Psoas muscle (tissue), 2 donors: ENCODE results near the genes OR1L6, PSMB7, ADGRD2 and SCAI.

GRCh38 chr9:122741880-122742518 lies at the start of gene OR1L6:
TSS of gene OR1L6 (plus strand) at chr9:122742303.
- PRO-cap, 2 experiments = no peak in any of the 2 experiments

DNA sequence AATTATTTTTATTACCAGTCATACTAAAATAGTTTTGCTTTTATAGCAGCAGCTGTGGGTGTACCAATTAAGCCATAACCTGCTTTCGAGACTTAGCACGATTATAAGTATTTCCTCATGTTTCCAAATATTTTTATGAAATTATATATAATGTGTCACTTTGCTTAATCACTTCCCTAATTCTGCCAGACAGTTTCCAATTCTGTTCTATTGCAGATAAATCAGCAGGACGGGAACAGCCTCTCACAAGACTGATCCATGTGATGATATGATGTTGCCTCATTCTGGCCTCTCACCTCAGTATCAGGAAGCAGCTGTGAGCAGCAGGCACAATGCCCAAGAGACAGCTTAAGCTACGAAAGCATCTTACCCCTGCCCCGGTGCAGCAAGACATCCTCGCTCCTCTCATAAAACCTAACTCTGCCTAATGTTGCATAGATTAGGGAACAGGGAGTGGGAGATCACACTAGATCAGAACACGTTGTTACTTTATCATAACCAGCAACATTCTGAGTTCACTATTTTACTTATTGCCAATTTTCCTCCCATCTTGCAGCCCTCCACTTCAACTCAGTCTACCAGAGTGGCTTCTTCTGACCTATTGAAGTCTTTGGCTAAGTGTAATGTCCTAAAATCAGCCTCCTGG lies 6.8 kb downstream of the PDCL start:
- PRO-cap, 2 experiments = no peak in any of the 2 experiments

DNA sequence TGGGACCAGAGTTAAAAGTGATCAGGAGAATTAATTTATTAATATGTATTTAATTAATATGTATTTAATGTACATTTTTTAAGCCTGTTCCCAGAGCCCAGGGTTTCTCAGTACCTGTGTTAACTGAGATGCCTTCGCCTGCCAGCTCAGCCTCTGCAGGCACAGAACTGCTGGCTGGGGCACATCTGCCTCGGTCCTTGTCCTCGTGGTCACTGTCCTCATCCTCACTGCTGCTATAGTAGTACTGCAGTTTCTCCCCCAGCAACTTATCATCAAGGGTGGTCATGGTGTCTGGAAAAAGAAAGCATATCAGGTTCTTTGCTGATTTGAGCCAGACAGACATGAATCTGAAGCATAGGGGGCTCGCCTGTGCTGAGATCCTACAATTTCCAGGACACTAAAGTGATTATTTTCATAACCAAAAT lies 1.9 kb downstream of the PDCL start:
- PRO-cap, 2 experiments = no peak in any of the 2 experiments

DNA sequence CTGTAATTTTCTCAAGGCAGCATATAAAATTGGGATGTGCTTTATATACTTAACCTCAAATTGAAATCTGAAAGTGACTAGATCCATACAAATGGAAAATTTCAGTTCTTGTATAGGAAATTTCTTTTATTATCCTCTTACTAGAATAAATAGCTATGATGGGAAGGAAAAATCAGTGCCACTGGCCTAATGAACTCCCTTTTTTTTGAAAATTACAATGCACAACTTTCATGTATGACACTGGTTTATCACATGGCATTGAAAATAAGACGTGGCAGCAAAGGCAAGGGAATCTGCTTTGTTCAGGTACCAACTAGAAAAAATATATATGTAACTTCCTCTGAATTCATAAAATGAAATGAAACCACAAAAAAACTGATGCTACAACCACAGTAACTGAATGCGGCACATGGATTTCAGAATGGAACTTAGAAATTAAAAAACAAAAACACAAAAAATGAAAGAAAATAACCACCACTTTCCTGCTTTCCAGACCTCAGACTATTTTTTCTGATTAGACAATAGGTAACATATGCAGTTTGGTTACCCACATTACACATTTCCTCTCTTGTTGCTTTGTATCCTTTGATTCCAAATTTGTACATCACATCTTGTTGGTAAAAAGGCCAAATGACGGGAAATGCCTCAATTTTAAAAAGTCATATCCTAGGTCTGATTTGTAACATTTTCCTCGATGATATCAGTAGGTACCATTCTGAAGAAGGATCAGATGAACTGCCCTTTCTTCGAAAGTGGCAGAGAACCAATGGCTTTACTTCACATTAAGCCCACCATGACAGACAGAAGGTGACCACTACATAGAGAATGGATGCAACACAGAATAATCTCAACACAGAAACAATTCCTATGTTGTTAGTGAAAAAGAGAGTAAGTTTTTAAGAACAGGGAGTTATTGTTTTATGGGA lies 18.0 kb upstream of the PDCL start:
- PRO-cap, 2 experiments = no peak in any of the 2 experiments

DNA sequence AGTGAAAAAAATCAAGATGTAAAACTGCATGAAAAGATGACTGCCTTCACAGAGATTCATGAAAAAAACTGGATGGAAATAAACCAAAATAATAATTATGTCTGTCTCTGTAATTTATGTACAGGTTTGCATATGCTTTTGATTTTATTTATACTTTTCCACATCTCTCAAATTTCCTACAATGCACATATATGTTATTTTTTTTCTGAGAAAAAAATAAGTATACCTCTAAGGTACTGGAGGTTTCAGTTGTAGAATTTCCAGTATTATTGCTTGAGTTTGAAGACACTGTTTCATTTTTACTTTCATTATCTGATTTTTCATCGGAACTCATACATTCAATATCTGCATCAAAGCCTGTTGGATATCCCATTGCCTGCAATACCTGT lies 105.8 kb downstream of the GPR21 start:
- PRO-cap, 2 experiments = no peak in any of the 2 experiments

DNA sequence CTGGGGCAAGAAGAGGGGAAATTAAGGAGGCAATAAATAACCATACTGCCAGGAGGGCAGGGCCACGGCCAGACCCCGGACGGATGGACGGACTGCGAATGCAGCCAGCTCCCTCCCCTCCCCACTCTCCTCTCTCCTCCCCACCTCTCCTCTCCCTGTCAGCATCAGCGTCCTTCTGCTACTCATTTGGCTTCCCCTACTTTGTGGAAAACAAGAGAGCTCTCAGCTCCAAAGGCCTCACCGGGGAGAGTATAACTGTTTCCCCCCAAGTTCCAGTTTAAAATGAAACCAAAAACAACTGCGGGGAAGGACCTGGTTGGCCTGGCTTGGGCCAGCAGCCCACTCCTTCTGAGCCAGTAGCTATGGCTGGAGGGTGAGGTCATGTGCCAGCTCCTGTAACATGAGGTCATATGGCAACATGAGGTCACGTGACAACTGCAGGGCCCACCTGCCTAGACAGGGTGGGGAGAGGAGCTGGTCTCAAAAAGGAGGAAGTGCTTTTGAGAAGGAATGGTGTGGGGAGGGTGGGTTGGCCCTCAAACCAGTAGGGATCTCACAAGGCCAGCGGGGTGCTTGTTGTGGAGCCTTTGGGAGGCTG lies 29.4 kb upstream of the CRB2 start:
- PRO-cap, 2 experiments = no peak in any of the 2 experiments

DNA sequence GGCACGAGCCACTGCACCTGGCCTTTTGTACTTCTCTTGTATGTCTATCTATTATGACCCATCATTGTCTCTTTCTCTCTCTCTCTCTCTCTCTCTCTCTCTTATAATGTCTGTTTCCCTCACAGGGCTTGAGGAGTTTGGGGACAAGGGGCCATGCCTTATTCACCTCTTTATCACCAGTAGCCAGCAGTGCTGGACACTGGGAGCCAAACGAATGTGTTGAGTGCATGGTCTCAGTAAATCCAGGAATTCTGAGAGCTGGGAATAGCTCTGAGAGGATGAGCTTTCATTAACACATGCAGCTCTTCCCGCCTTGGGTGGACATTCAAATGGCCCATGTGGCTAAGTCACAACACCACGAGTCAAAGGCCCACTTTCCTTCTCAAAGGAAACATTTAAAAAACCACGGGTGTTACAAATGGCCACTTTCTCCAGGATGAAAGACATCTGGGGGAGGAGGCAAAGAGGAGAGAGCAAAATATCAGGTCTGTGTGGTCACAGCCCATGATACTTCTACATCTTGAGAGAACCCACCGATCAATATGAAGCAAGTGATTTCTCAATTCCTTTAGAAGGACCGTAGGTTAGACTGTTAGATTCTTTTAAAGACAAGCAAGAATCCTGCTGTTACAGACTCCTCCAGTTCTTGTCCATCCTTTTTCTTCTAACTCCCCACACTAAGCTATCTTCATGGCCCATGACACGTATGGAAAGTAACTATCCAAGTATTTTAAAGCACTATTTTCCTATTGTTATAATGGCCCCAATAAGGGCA lies 139.3 kb downstream of the CRB2 start:
- PRO-cap, 2 experiments = no peak in any of the 2 experiments

DNA sequence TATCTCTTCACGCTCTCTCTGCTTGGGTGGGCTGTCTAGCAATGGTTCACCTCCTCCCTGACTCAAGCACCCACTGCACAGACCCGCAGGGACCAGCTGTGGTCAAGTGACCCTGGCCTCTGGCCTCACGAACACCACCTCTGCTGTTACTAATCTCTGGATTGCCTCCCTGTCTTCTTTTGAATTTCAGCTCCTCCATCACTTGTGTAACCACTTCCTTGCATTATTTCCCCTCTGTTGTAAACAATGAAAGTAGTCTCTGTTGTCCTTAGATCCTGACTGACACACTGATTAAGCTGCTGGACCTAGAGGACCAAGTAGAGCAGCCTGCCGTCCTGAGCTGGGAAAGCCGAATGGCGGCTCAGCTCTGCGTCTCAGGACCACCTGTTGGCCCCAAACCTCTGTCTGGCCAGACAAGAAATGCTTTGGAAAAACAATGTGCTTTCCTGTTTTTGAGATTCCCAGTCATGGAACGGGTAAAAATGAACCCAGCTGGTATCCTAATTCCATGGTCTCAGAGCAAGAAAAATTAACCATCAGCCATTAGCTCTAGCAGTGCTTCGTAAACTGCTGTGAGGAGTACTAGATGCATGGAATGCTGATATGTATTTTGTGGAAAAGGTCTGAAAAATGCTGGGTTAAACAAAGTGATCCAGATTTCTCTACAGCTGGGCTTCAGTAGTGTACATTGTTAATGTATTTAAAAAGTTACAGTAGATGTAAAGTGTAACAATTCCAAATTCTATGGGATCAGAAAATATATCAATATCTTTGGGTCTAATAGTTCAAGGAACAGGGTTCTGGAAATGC lies 186.9 kb downstream of the CRB2 start:
- PRO-cap, 2 experiments = no peak in any of the 2 experiments

- PRO-cap, 2 experiments = no peak in any of the 2 experiments
Observed at GRCh38 chr9:124045462-124045938, 33.9 kb downstream of the LHX2 start.

DNA sequence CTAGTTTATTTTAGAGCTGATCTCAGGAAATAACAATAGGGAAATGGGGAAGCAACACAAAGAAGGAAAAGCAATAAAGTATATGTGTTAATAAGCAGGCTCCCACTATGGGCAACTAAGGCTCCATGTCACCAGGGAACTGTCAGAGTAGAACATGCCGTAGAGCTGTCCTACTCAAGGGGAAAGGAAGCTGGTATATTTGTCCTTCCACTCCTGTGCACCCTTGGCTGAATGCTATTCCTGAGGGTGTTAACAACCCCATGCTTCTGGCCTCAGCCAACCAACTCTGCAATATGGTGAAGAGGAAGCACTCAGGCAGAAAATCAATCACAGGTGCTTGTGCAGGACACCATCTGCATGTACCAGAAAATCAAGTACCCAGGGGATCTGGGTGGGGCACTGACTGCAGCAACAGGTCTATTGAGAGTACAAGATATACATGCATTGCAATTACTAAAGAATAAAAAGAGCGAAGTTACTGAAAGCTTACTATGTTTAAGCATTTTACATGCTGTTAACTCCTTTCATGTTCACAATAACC lies 51.4 kb upstream of the NEK6 start:
- PRO-cap, 2 experiments = no peak in any of the 2 experiments

- PRO-cap, 2 experiments = no peak in any of the 2 experiments
Observed at GRCh38 chr9:124352470-124353354, 62.5 kb downstream of the PSMB7 start.

GRCh38 chr9:124353355-124353978 lies 61.8 kb downstream of the PSMB7 start:
- PRO-cap, 2 experiments = no peak in any of the 2 experiments

GRCh38 chr9:124400157-124400851 lies 14.9 kb downstream of the PSMB7 start:
- PRO-cap, 2 experiments = no peak in any of the 2 experiments

DNA sequence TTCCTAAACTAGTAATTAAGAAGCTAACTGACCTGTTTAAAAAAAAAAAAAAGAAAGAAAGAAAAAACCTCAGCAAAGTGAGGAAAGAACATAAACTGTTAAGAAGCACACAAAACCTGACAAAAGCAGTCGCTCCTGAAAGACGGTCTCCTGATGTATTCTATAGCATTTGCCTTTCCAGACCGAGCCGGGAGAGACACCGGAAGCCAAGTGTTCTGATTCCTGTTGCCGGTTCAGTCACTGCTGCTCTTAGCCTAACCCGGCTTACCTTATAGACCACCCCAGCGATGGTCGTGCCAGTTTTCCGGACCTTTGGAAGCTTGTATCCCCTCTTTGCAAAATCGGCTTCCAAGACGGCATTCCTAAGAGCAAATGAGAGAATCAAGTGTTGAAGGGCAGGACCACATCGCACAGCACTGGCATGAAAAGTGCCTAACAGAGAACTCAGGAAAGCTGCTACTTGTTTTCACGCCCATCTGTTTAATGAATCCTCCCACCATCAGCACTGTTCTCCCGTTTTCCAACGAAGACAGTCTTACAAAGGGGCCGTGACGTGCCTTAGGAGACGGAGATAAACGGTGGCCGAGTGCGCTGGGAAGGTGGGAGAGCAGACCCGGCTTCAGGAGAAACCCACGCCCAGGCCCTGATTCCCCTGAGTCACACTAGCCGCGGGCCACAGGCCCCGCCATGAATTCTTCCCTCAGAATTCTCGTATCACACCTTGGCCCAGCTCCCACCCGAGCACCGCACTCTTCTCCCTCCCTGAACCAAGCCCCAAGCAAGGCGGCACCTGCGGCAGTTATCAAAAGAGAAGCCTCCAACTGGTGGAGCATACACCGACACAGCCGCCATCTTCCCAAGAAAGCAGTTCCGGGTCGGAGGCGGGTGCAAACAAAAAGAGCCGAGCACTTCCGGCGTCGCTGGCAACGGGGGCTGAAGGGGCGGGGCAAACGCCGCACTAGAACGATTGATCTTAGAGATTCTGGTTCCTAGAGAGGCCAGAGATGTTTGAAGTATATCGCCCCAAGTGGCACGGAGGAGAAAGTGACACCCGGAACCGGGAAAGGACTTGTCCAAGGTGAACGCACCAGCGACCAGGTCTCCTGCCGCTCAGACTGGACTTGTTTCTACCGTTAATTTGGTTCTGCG lies at the start of gene PSMB7:
TSS of gene PSMB7 (minus strand) at position 869 of the 1,149 bp plus-strand sequence.
- PRO-cap, 2 experiments = peak in 2 of 2 experiments; most common minus-strand start position 866 of the sequence (in 2)

DNA sequence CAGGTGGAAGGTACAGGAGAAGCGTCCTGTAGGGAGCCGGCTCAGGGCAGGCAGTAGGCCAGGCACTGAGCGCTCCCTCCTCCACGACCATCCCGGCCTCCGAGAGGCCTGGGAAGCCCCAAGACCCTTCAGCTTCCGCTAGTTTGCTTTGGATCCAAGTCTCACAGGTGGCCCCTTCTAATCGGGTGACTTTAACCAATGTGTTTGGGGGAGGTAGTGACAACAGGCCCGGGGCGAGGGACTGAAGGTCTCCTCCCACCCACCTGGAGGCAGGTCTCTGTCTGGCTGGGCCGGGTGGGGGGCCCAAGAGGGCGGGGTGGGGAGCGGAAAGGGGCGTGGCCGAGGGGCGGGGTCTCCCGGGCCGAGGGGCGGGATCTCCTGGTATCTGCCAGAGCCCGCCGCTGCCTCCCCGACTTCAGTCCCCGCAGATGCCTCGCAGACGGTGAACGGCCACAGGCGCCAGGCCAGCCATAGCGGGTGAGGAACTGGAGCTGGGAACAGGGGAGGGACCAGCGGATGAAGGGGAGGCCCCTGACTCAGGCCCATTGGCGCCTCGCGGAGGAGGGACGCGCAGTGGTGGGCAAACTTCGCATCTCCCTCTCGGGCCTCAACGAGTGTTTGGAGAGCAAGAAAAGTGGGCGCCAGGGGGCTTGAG lies at the start of gene ADGRD2:
TSS of gene ADGRD2 (plus strand) at position 418 of the 655 bp plus-strand sequence.
- PRO-cap, 2 experiments = no peak in any of the 2 experiments

- PRO-cap, 2 experiments = no peak in any of the 2 experiments
Observed at GRCh38 chr9:124477309-124477755, 27.1 kb downstream of the ADGRD2 start.

DNA sequence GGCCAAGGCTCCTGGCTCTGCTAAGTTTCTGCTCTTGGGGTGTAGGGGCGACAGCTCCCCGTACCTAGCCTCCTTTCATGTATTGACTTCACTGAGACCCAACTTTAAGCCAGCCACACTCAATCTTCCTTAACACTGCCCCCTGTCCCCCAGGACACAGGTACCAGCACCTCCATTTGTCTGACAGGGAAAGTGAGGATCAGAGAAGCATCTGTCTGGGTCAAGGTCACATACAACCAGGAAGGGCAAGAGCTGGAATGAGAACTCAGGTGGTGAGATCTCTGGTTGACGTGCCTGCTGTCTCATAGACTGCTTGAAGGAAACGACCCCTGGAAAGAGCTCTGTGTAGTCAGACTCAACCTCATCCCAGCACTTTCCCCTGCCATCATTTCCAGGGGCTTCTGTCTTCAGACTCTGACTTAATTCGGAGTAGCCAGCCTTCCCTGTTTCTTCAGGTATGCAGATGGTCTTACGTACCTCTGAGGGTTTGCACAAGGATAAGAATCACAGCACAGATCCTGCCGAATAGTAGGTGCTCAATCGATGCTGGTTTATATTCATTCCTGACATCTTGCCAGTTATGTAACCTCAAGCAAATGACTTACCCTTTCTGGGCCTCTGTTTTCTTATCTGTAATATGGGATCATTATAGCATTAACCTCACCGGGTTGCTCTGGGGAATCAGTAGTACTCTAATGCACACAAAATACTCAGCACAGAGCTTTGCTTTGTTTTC lies 7.4 kb upstream of the NR5A1 start:
- PRO-cap, 2 experiments = no peak in any of the 2 experiments

DNA sequence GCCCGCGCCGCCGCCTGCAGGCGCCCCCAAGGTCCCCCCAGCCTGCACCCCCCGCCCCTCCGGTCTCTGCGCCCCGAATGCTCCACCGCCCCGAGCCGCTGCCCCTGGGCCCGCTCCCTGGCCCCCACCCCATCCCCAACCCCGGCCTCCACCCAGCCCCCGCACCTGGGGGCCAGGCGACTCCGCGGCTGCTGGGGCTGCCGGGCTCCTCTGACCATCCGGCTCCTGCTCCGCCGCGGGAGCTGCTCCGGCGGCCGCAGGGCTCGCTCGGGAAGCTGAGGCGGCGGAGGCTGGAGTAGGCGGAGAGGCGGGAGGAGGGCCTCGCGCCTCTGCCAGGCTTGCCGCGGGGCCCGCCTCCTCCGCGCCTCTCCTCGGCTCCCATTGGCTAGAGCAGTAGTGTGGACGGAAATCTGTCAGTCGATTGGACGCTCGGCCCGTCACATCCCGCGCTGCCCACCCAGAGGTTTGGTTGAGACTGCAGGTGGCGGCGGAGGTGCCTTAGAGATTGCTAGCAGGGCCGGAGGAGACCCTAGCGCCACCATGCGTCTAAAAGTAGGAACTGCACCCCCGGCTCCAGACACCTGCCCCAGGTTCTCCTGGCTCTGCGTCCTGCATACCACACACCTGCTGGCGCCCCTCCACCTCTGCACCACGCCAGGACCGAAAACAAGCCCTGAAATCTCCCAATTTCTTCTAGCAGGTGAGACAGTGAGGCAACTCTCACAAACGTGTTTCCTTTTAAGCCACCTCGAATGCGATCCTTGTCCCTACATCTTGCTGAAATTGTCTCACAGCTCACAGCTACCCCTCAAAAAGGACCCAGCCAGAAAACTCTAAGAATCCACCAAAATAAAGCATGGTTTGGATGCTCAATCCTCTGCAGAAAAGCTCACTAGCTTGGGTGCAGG lies at the start of gene SCAI:
TSS of gene SCAI (minus strand) at position 309 of the 908 bp plus-strand sequence.
- PRO-cap, 2 experiments = peak in 2 of 2 experiments; most common minus-strand start position 244 of the sequence (in 1)

DNA sequence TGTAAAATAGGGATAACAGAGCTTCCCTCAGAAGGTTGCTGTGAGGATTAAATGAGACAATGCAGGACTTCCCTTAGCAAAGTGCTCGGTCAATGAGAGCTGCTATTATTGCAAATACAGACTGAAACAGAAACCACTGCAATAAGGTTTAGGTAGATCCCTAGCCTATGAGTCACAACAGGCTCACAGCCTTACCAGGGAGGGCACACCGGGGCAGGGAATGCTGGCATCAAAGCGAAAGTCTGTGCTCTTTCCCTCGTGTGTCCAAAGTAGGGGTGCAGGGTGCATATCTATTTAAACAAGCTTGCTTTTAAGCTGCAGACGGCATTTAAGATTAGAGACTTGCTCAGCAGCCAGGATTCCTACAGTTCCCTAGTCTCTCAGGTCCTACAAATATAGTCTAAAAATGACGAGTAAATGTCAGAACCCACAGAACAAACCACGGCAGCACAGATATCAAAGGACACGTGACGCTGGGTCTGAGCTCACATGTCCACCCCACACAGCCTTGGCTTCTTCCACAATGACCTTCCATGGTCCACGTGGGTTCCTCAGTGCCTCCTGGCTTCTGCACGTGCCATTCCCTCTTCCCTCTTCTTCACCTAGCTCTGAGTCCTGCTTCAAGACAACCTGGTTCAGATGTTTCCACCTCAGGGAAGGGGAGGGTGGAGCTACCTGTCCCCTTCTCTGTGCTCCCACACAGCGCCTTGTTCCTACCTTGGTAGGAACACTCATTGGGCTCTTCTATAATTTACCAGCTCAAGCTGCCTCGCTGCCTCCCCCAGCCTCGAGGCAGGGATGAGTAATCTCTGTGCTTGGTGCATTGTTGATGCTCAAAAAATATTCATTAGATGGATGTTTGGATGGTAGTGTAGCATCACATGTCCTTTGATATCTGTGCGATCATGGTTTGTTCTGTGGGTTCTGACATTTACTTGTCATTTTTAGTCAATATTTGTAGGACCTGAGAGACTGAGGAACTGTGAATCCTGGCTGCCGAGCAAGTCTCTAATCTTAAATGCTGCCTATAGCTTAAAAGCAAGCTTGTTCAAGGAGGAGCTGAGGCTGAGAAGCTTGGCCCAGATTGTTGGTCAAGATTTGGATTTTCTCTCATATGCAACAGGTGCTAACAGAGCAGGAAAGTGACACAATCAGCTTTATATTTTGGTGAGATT lies 193.0 kb downstream of the MAPKAP1 start:
- PRO-cap, 2 experiments = no peak in any of the 2 experiments

- PRO-cap, 2 experiments = no peak in any of the 2 experiments
Observed at GRCh38 chr9:125585513-125586330, 121.3 kb downstream of the MAPKAP1 start.